H1 (cell line): ENCODE data around the gene SH2B2.

DNA sequence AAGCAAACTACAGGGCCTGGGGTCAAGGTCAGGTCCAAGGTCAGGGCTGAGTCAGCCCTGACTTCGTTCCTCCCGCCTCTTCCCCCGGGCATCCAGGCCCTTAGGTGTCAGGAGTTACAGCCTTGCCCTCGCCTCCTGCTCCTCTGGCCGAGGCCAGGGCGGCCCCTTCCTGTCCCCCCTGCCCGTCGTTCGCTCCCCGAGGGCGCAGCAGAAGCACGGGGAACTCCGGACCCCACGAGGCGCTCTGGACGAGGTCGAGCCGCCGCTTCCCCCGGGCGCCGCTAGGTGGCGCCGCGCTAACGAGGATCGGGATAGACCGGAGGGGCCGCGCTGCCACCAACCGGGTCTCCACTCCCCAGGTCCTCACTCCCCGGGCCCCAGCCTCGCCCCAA lies 59.1 kb upstream of the MYL10 start:
- RRBS = 2% methylated on average over 16 of the region's 33 CpGs
CAGE:
- cytosol, long polyA plus RNA = no peak
- long polyA plus RNA = no peak
- nucleus, long polyA plus RNA = no peak

DNA sequence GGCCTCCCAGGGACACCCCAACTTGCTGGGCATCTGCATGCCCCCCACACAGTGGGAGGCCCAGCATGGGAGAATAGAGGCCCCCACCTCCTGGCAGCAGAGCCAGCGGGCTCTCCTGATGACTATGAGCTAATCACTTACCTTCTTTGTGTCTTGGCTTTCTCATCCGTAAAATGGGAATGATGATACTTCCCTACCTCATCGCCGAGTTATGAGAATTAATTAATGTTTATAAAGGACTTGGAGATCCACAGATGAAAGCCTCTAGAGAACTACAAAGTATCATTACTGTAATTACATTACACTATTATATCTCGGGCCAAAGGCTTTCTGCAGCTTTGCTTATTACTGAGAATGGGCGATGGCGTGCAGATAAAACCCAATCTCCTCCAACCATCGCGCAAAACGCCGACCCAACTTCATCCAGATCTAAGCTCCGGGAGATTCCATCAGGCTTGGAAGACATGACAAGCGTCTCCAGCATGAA lies 42.4 kb upstream of the CUX1 start:
- RRBS = no CpG with 5 or more reads among the region's 13 CpGs
CAGE:
- cytosol, long polyA plus RNA = no peak
- long polyA plus RNA = no peak
- nucleus, long polyA plus RNA = no peak

DNA sequence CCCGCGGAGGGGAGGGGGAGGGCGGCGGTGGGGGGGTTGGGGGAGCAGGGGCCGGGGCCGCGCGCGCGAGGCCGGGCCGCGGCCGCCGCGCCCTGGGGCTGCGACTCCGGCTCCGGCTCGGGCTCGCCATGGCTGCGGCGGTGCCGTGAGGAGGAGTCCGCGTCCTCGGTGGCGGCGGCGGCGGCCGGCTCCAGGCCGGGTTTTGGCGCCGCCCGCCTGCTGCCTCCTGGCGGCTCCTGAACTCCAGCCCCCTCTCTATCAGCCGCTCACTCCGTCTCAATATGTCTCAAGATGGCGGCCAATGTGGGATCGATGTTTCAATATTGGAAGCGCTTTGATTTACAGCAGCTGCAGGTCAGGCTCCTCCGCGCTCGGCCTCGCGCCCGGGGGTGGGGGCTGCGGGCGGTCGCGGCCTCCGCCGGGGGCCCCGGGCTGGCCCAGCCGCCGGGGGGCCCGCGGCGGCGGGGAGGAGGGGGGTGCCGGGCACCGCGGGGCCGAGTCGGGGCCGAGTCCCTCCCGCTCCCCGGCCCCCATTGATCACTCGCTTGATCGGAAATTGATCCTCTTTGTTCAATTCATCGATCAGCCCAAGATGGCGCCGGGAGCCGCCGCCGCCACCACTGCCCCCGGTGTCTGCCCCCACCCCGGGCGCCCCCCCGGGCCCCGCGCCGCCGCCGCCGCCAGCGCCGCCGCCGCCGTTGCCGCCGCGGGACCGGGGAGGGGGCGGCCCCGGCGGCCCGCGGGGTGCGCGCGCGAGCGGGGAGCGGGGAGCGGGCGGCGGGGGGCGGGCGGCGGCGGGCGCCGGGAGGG lies 1.5 kb upstream of the CUX1 start:
- RRBS = 1% methylated on average over 76 of the region's 116 CpGs
CAGE:
- cytosol, long polyA plus RNA = start-site peak on the plus strand centred at position 284 of the sequence, 12 bp wide, 187 reads
- long polyA plus RNA = start-site peak on the plus strand centred at position 276 of the sequence, 22 bp wide, 113 and 887 reads in 2 replicates
- nucleus, long polyA plus RNA = start-site peak on the plus strand centred at position 261 of the sequence, 32 bp wide, 166 reads

DNA sequence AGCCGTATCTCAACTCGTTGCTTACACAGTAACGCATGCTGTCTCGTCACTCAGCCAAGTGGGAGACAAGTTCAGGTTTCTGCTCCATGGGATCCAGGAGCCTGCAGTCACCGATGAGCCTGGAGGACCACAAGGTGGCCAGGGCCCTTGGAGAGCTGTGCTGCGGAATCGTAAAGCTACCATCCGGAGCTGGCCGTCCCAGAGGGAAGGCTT lies 7.8 kb downstream of the CUX1 start:
- RRBS = no CpG with 5 or more reads among the region's 9 CpGs
CAGE:
- cytosol, long polyA plus RNA = no peak
- long polyA plus RNA = no peak
- nucleus, long polyA plus RNA = no peak

GRCh38 chr7:101828777-101829399 lies 11.5 kb downstream of the CUX1 start:
- RRBS = no CpG with 5 or more reads among the region's 6 CpGs
CAGE:
- cytosol, long polyA plus RNA = no peak
- long polyA plus RNA = no peak
- nucleus, long polyA plus RNA = no peak

- RRBS = 81% methylated on average over 4 of the region's 36 CpGs
CAGE:
- cytosol, long polyA plus RNA = no peak
- long polyA plus RNA = no peak
- nucleus, long polyA plus RNA = no peak
These were observed 39.2 kb downstream of the CUX1 start for GRCh38 chr7:101856302-101857399.

DNA sequence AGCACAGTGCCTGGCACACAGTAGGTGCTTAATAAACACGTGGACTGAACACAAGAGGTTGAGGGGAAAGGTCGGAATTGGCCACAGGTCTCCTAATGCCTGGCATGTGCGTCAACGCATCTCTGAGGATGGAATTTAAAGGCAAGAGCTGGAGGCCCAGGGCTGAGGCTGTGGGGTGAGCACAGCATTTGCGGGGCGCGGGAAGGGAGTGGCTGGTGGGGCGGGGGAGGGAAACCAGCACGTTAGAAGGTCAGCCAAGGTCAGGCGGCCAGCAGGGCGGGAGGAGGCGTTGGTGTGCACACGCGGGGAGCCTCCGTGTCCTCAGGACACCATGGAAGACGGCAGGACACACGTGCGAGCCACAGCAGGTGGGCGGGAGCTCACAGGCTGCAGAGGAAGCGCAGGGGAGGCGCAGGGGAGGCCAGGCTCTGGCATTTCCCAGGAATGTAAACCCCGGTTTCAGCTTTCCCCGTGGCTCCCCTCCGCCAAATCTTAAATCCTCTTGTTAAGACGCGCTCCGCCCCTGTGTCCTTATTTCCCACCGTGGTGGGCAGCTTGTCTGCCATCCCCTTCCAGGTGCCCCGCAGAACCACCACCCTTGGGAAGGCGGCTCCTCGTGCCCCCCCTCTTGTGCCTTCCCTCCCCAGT lies 52.0 kb downstream of the CUX1 start:
- RRBS = no CpG with 5 or more reads among the region's 31 CpGs
CAGE:
- cytosol, long polyA plus RNA = no peak
- long polyA plus RNA = no peak
- nucleus, long polyA plus RNA = no peak

DNA sequence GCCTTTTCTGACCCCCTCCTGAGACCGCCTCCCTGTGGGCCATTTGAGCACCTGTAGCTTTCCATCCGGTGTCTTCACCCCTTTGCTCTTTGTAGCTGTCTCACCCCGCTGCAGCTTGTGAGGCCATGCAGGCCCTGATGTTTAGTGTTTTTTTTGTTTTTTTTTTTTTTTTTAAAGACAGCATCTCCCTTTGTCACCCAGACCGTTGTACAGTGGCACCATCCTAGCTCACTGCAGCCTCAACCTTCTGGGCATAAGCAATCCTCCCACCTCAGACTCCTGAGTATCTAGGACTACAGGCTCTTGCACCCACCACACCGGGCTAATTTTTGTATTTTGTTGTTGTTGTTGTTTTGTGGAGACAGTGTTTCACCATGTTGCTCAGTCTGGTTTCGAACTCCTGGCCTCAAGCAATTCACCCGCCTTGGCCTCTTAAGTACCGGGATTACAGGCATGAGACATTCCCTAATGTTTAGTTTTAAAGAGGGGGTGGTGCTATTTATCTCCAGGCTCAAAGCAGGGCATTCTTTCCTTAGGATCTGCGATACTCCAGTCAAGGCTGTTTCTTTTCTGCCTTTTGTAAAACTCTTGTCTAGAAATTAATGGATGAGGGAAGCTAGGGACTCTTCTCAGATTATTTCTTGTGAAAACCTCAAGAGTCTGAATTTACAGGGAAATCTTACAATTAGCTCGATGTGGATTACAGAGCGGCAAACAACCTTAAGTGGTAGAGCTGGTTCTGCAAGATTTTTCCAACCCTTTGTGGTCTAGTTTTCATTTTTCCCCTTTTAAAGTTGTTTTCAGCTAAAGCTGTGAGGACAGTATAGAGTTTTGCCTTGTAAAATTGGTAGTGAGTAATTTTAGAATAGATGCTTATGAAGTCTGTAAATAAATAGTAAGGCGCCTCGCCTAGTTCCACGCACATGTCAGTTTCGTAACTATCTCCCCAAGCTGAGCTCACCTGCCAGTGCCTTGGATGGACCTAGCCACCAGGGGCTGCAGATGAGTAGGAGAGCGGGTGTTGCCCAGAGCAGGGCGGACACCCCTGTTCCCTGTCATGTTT lies 52.9 kb downstream of the CUX1 start:
- RRBS = no CpG with 5 or more reads among the region's 17 CpGs
CAGE:
- cytosol, long polyA plus RNA = no peak
- long polyA plus RNA = no peak
- nucleus, long polyA plus RNA = no peak

GRCh38 chr7:101884878-101885569 lies 67.6 kb downstream of the CUX1 start:
- RRBS = no CpG with 5 or more reads among the region's 11 CpGs
CAGE:
- cytosol, long polyA plus RNA = no peak
- long polyA plus RNA = no peak
- nucleus, long polyA plus RNA = no peak

DNA sequence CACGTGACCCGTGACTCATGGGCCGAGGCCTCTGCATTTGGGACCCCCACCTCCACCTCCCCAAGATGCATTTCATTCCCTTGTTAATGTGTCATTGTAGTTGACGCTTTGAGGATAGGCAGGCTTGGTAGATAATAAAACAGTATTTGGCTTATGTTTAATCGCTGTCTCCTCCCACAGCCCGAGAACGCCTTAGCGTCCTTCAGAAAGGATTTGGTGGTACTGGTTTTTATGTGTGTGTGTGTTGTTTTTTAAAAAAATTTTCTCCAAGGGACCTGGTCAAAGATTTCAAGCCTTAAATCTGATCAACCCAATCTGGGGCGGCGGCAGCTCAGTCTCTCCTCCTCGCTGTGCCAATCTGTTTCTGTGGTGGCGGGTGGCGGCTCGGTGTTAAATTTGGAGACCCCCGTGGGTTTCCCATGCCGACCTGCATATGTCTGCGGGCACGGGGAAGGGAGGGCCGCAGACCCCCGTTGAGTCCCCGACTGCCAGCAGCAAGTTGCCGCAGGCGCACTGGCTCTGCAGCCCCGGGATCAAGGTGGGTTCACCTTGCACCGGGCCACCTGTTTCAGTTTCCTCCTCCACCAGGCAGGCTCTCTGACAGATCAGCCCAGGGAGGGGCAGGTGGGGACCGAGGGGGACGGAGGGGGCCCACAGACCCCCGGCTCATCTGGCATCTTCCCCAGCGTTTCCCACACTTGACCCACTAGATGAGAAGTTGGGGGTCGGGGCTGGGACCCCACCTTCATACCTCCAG lies 95.7 kb downstream of the CUX1 start:
- RRBS = 69% methylated on average over 3 of the region's 30 CpGs
CAGE:
- cytosol, long polyA plus RNA = no peak
- long polyA plus RNA = no peak
- nucleus, long polyA plus RNA = no peak

GRCh38 chr7:101927625-101928211 lies 110.3 kb downstream of the CUX1 start:
- RRBS = 76% methylated on average over 6 of the region's 18 CpGs
CAGE:
- cytosol, long polyA plus RNA = no peak
- long polyA plus RNA = no peak
- nucleus, long polyA plus RNA = no peak

DNA sequence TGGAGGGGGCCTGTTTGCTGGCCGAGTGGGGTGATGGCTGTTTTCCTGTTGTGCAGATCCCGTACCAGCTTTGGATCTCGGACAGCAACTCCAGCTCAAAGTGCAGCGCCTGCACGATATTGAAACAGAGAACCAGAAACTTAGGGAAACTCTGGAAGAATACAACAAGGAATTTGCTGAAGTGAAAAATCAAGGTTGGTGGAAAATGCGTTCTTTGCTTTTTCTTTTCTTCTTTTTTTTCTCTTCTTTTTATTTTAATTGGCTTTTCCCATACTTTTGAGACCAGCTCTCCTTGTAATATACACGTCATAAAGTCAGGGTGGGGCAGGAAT lies 189.4 kb upstream of the SH2B2 start:
- RRBS = no CpG with 5 or more reads among the region's 7 CpGs
CAGE:
- cytosol, long polyA plus RNA = no peak
- long polyA plus RNA = no peak
- nucleus, long polyA plus RNA = no peak

DNA sequence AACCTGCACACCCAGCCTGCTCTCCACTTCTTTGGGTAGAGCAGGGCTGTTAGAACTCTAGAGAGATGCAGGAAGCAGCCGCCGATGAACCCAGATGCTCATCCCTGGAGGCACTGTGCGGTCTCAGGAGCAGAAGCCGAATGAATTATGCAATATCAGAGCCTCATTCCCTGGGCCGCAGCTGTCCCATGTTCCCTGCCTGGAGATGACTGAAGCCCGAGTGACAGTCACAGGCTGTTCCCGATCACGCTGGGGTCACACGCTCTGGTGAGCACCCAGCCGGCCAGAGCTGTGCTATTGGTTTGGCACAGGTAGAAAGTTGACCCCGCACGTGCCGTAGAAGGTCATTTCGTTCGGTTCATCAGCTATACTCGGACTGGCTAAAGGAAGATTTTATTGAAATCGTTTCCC lies 140.6 kb upstream of the SH2B2 start:
- RRBS = no CpG with 5 or more reads among the region's 17 CpGs
CAGE:
- cytosol, long polyA plus RNA = no peak
- long polyA plus RNA = no peak
- nucleus, long polyA plus RNA = no peak

GRCh38 chr7:102286645-102287322 lies at the start of gene SH2B2:
Gene SH2B2, plus strand, starts transcription at chr7:102286868.
- RRBS = 4% methylated on average over 58 of the region's 98 CpGs
CAGE:
- cytosol, long polyA plus RNA = no peak
- long polyA plus RNA = no peak
- nucleus, long polyA plus RNA = no peak

DNA sequence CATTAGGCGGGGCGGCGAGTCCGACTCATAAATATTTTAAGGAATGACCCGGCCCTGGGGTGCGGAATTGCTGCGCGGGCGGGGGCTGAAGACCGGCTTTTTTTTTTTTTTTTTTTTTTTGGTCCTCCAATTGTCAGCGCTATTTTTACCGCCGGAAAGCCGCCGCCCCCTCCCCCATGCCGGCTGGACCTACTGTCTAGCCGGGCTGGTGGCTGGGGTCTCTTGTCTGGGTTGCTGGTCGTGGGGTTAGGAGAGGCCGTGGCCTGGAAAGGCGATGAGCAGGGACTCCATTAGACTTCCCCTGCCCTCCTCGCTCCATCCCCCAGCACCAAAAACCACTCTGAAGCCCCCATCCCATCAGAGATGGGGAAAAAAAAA lies 6.4 kb downstream of the SH2B2 start:
- RRBS = 10% methylated on average over 6 of the region's 21 CpGs
CAGE:
- cytosol, long polyA plus RNA = no peak
- long polyA plus RNA = no peak
- nucleus, long polyA plus RNA = no peak

CAGE:
- cytosol, long polyA plus RNA = no peak
- long polyA plus RNA = no peak
- nucleus, long polyA plus RNA = no peak
These were observed 5.2 kb downstream of the RASA4B start for GRCh38 chr7:102512432-102512821.

GRCh38 chr7:102791294-102791692 lies 42.5 kb downstream of the FAM185A start:
- RRBS = no CpG with 5 or more reads among the region's 5 CpGs
CAGE:
- cytosol, long polyA plus RNA = no peak
- long polyA plus RNA = no peak
- nucleus, long polyA plus RNA = no peak

DNA sequence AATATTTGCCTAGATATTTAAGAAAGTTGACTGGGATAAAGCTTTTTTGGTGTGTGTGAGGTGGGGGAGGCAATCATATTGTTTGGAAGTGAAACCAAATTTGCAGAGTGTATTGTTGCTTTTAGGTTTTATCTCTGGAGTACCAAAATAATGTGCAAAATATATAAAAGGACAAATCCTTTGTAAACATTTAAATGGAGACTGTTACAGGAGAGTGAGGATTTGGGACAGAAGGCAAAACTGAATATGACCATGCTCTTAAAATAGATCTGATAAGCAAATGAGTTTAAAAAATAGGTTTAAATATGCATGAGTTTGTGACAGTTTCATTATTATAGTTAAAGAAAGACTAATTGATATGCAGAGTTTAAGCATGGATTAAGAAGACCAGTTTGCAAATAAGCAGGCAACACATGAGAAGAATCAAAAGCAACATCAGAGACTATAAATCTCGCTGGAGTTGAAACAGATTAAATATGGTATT lies 699 bp downstream of the LRRC17 start:
- RRBS = no CpG with 5 or more reads among the region's 1 CpG
CAGE:
- cytosol, long polyA plus RNA = no peak
- long polyA plus RNA = no peak
- nucleus, long polyA plus RNA = no peak

DNA sequence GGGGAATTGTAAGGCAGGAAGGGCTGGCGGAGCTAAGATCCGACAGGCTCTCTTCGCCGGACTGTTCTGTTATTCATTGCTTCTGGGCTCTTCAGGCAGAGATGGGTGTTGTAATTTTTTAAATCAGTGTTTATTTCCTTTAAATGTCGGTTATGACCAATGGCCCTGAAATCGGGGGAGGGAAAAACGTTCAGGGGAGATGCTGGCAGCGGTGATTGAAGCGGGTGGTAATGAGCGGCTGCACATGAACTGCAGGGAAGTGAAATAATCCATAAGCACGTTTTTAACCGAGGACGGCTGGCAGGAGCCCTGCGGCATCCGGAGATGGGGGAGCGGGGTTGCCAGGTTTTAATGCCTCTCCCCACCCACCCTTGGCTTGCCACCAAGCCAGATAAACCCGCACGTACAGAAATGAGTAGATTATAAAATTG lies 927 bp upstream of the RELN start:
- RRBS = no CpG with 5 or more reads among the region's 18 CpGs
CAGE:
- cytosol, long polyA plus RNA = no peak
- long polyA plus RNA = no peak
- nucleus, long polyA plus RNA = no peak

DNA sequence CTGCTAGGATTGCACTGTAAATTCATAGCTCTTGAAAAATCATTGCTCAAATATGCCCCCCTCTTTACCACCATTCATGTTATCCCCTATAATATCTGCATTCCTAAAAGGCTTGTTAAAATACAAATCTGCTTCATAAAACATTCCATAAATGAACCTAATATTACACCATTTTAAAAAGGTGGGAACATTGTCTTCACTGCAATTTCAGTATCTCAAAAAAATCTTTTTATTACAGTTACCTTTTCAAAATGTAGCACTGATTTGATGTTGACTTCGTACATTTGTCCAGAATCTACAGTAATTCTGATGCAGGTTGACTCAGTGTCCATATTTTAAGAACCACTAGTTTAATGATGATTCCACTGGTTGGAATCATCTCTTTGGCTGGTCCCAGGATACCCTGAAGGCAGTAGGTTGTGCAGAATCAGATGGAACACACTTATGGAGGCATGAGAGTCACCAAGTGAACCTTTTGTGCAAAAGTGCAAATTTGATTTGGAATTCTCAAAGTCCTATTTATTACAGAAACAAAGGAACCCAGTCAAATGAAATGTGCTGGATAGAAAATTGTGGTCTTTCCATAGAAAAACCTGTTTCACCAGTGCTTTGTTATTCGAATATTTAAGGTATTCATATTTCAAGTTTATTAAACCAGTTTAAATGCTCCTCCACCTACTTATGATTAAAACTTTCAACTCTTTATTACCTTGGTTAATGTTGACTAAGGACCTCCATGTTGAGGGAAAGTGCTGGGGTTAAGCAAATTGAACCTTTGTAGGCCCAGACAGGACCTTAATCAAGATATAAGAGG lies 28.1 kb upstream of the KMT2E start:
- RRBS = no CpG with 5 or more reads among the region's 2 CpGs
CAGE:
- cytosol, long polyA plus RNA = no peak
- long polyA plus RNA = no peak
- nucleus, long polyA plus RNA = no peak